Urinary bladder (tissue), 3 donors: Measurements from ENCODE around the genes IWS1 and WDR33.

DNA sequence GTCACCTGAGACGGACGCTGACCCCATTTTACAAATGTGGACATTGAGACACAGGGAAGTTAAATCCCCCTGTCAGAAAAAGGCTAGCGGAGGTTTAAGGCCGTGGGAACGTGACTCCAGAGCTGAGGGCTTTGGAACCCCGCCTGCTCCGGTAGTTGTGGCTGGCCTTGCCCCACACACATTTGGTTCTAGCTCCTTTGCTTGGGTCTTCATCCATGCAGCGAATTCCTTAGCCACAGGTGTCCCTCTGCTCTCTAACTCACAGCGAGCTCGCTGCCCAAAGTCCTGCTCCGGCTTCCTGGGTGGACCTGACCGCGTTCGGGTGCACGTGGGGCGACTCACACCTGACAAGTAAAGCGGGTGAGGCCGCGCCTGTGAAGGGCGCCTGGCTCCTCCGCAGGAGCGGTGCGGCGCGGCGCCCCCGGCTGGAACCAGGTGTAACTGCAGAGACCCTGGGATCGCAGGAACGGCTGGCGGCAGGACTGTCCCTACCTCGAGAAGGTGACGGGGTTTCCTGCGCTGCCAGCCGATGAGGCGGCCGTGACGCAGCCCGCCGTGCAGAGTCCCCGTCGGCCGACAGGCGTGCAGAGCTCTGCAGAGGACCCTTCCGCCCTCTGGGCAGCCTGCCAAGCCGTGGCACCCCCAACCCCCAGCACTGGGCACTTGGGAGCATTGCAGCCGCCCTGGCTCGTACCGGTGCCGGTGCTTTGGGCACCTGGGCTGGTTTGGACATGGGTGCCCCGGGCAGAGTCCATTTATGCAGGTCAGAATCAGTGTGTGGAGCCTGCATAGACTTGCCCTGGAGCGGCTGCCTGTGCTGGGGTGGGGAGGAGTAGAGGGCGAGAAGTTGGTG is 2.4 kb upstream of the PROC start:
- PRO-cap, result no peak
- RAMPAGE, long total RNA, result no peak

- PRO-cap, result no peak
- RAMPAGE, long total RNA, result no peak
Observed at GRCh38 chr2:127523130-127524064, 2.9 kb downstream of the IWS1 start.

DNA sequence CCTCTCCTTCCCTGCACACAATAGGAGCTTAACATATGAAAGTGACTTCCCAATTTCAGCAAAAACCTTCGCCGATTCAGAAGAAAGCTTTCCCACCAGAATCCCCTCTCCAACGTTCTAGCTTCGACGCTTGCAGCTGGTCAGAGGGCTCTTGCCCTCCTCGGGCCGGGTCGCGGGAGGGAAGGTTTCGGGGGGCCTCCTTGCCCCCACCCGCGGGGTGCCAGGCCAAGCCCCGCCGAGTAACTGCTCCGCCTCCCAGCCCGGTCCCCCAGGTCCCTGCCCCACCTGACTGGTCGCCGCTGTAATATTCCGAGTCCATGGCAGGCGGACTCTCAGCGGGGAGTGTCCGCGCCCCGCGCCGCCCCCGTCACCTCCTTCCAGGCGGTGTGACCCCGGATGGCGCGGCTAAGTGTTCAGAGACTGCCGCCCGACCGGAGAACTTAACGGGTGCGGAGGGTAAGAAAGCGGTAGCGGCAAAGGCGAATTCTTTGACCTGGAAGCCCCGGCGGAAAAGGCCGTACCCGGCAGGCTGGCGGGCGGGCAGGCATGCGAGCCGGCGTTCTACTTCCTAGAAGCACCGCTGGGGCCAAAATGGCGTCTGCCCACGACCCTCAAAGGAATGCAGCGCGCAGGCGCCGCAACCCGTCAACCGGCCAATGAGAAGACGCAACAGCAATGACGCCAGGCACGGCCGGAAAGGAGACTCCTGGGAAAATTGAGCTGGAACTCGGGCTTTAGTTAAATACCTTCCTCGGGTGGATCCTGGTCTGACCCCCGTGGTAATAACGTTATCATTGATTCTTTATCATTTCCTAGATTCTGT is at the start of gene IWS1:
Gene IWS1 (minus strand): TSS at position 600 of the 823 bp plus-strand sequence.
- PRO-cap, result bidirectional peak, plus-strand start at position 741 of the sequence, minus-strand start at position 582 of the sequence
- RAMPAGE, long total RNA, result no peak

DNA sequence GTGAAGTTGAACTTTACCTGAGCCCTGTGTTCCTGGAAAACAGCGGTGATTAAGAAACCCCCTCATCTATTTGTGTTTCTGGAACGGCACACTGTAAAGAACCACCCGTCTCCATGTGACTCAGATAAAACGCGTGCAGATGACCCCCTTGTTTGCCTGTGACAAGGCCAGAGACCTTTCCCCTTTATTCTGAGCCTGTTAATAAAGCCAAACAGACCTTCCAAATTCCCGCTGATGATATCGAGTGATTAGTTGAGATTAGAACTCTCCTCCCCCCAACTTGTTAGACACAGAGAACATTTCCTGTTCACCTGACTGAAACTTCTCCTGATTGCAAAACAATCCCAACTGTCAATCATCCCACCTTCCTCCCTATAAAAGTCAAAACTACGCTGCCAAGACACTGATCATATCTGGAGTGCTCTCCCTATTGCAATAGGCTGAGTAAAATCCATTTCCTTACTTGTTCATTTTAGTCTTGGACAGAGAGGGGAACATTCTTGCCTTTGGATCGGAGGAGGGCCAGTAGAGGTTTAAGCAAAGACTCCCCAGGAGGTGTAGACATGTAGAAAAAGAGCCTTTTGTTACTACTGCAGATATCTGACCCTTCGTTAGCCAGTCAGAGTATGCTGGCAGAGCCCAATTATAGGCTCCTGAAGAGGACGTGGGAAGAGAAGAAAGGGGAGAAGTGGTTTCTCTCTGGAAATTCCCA is 937 bp upstream of the IWS1 start:
- PRO-cap, result no peak
- RAMPAGE, long total RNA, result no peak

GRCh38 chr2:127577928-127578397 is 42.5 kb downstream of the MYO7B start:
- PRO-cap, result no peak
- RAMPAGE, long total RNA, result no peak

DNA sequence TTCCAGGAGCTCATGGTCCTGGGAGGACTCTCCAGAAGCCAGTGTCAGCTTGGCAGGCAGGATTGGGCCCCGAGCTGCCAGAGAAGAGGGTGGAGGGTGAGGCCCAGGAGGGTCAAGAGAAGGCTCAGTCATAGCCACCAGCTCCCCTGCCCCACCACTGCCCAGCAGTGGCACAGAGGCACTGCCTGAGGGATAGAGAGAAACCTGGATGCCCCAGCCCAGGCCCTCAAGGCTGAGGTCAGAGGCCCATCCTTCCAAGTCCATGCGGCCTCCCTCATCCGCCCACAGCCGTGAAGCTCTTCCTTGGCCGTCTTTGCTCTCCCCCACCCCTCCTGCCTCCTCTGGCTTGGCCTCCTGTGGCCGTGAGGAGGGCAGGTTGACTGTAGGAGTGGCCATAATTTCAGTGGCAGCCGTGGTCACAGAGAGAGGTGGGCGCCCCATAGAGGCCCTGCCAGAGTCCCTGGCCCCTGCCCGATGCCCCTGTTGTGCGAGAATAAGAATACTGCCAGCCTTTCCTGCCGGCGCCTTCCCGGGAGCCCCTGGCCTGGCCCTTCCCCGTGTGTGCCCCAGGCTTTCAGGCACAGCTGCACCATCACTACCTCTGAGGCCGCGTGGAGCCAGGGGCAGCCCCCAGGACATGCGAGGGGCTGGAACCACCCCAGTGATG is 13.3 kb upstream of the GPR17 start:
- PRO-cap, result no peak
- RAMPAGE, long total RNA, result no peak

DNA sequence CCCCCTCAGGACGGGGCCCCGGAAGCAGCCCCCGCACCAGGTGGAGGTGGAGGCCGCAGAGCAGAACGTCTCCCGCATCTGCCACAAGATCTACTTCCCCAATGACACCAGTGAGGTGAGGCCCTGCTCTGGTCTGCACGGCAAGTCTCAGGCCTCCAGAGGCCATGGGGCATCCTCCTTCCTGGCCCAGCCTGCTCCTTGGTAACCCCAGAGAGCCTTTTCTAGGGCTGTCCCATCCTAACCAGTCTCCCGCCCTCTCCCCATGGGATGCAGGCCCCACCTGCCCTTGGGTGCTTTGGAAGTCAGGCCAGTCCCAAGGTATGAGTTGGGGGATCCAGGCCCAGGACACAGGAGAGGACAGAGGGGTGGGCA is 12.7 kb upstream of the GPR17 start:
- PRO-cap, result no peak
- RAMPAGE, long total RNA, result no peak

DNA sequence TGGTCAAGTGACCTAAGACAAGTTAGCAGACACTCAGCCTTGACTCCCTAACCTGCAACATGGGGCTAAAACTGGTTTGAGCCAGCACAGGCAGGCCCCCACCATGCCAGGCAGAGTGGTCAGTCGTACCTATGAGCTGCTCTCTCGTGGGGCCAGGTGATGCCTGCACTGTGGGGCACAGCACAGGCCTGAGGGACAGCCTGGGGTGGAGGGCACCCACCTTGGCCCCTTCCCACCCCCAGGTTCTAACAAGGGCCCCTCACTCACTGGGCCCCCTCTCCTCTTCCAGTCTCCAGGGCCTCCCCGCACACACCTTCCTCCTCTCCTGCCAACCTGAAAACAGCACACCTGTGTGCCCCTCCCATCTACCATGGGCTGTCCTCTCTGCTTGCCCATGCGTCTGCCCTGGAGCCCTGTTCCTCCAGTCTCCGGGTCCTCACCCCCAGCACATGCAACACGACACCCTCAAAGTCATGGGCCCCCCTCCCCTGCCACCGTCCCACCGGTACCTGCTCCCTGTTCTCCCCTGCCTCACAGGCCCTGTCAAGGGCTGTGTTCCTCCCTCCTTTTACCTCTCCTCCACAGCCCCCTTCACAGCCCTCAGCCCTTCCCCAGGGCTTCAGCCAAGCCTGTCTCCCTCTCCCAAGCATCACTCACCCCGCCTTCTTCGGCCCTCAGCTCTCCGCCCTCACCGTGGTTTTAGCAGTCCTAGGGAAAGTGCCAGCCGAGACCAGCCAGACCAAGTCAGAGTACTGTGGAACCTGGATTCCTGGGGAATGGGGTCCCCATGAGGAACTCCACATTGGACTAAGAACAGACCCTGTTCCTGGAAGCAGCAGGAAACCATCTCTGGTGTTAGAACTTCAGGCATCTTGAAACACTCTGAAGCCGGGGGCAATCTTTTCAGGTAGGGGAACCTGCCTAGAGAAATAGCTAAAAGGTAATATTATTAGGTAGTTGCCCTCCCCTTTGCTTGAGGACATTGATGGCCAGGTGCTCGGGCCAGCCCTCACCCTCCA is 1.7 kb downstream of the GPR17 start:
- PRO-cap, result no peak
- RAMPAGE, long total RNA, result no peak

DNA sequence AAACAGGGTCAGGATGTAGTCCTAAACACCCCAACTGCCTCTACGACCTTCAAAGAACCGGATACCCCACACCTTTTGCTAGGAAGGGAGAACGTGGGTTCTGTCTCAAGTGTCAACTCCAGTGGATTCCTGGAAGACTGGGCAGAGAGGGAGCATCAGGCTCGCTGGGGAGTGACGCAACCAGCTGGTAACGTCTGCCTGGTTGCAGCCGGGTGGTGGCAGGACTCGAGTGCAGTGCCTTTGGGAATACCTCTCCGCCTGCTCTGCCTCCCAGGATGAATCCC is 12.6 kb downstream of the GPR17 start:
- PRO-cap, result bidirectional peak, plus-strand start at position 221 of the sequence, minus-strand start at position 120 of the sequence
- RAMPAGE, long total RNA, result no peak

DNA sequence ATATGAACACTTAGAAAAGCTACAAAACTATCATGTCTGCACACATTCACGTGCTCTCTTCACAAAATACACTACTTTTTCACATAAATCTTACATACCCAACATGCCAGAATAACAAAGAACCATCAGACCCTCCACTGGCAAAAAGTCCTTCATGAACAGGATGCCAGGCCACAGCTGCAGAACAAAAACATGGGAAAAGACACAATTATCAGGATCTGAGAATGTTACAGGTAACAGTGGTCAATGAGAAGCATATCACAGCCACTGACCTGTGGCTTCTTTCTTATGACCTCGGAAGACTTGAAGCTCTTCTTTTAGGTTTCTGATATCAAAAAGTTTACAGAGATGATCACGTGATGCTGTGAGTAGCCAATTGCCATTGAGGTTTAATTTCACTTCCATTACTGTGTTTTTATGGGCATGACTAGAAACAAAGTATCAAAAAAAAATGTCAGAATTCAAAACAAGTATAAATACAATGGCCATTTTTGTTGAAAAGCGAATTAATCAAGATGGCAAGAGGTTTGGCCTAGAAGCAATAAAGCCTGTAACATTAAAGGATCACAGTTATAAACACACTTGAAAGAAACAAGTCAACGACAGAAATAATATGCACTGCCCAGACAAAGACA is 23.6 kb downstream of the SFT2D3 start:
- PRO-cap, result no peak
- RAMPAGE, long total RNA, result no peak

DNA sequence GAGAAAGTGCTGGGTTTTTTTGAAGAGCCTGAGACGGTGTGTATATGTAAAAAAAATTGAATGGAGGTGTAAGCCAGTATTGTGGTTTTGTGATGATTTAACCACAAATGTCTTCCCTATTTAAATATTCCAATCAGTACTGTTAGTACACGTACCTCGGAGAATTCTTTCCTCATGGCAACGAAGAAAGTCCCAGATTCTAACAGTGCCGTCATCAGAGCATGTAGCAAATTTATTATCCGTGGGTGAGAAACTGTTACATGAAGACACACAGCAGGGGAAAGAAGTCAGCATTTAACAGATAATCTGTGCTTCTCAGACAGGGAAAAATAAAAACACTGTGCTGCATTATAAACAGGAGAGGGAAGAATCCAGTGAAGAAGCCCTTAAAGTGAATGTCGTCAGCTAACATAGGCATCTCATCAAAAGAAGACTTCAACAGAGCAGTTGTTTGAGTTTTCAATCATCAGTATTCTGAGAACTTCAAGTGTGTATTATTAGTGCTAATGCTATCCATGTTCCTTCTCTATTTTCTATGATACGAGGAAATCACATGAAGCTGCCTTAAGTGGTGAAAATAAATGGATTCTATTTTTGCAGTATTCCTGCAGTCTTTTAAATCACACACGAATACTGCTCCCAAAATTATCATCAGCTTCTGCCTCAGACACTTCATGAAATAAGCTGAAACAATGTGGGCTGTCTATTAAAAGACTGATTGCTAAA is 47.9 kb downstream of the WDR33 start:
- PRO-cap, result no peak
- RAMPAGE, long total RNA, result no peak

- PRO-cap, result bidirectional peak, plus-strand start at chr2:127811301, minus-strand start at chr2:127811162
- RAMPAGE, long total RNA, result start-site peak on the minus strand at chr2:127811146-127811160, 237 and 257 reads in 2 replicates
Observed at GRCh38 chr2:127811088-127811879, at the start of gene WDR33. WDR33 (minus strand) TSS chr2:127811171.

DNA sequence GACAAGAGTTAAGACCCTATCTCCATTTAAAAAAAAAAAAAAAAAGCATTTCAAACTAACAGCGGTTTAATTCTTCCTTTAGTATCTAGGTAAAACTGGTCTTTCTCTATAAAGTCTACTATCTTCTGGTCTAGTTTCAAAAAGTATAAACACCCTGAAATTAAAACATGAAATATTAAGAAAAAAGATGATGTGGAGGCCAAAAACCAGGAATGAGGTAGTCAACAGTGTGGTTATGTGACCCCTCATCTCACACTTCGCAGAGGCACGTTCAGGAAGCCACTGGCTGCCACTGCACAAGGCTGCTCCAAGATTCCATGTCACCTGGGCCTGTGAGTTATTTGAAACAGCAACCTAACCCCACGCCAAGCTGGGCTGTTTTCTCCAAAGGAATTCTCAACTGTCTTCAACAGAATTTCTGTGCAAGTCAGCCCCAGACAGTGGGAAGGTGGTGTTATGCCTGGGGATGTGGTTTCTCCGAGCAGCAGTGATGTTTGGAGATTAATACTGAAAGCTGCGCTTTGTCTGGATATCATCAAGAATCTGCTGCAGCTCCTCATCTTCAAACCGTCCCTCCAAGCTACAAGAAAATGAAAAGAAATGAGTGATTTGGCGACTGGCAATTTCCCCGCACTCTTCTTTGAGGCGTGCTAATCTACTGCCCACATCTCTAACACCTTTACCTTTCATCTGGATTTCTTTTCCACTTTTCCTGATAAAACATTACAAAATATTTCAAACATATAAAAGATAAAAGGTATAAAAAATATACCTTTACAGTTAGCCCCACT is 10.2 kb downstream of the POLR2D start:
- PRO-cap, result no peak
- RAMPAGE, long total RNA, result no peak

DNA sequence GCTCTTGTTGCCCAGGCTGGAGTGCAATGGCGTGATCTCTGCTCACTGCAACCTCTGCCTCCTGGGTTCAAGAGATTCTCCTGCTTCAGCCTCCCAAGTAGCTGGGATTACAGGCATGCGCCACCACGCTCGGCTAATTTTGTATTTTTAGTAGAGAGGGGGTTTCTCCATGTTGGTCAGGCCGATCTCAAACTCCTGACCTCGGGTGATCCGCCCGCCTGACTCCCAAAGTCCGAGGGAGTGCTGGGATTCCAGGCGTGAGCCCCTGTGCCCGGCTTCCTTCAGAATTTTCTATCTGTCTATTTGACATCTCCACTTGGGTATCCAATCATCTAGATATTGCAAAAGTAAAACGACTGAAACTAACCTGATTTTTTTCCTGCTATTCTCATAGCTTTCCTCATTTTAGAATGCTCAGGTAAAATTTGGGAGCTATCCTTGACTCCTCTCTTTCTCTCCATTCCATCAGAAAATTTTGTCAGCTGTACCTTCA is 54.5 kb downstream of the SAP130 start:
- PRO-cap, result unidirectional peak, plus-strand start at position 231 of the sequence
- RAMPAGE, long total RNA, result no peak

- PRO-cap, result unidirectional peak, minus-strand start at chr2:128299228
- RAMPAGE, long total RNA, result no peak
Observed at GRCh38 chr2:128298759-128299499, 19.7 kb downstream of the HS6ST1 start.

- PRO-cap, result no peak
- RAMPAGE, long total RNA, result no peak
Observed at GRCh38 chr2:128379966-128380474, 61.4 kb upstream of the HS6ST1 start.

- PRO-cap, result no peak
- RAMPAGE, long total RNA, result no peak
Observed at GRCh38 chr2:128425843-128426594, 107.4 kb upstream of the HS6ST1 start.

- PRO-cap, result no peak
- RAMPAGE, long total RNA, result no peak
Observed at GRCh38 chr2:128440481-128441555, 122.2 kb upstream of the HS6ST1 start.

GRCh38 chr2:128494437-128495156 is 175.9 kb upstream of the HS6ST1 start:
- PRO-cap, result no peak
- RAMPAGE, long total RNA, result no peak

GRCh38 chr2:128549226-128549425 is 230.5 kb upstream of the HS6ST1 start:
- PRO-cap, result no peak
- RAMPAGE, long total RNA, result no peak